Measurements from ENCODE around the genes SLC1A7 and DMRTB1.

GRCh38 chr1:52635312-52635881, 2.4 kb downstream of the SHISAL2A start:
- RRBS: no CpG with 5 or more reads among the region's 4 CpGs

DNA sequence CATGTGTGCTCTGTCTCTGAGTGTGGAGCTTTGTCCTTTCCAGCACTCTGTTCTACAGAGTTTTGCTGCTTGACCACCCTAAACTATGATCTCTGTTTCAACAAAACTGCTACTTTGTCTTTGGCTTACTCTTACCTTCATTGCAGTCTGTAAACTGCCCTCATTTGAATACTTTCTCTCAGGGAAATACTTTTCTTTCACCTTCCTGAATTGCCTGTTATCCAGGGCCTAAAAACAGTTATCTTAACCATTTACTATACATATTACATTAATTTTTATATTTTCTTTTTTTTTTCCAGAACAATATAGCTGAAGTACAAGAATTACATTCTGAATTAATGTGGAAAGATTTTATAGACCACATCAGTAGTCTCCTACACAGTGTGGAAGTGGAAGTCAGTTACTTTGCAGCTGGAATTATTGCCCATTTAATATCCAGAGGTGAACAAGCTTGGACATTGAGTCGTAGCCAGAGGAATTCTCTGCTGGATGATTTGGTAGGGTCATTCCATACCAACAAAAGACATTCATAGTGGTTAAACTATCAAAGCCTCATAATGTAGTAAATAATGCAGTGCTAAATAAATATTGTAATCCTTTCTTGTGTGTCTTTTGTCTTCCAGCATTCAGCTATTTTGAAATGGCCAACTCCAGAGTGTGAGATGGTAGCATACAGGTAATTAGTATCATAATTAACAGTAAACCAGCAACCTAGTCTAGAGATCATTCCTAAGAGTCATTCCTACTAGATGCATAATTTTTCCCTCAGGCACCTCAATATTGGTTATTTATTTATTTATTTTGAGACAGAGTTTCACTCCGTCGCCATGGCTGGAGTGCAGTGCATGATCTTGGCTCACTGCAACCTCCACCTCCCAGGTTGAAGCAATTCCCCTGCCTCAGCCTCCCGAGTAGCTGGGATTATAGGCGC, 29.1 kb upstream of the ZYG11A start:
- RRBS: no CpG with 5 or more reads among the region's 5 CpGs

GRCh38 chr1:53111071-53111665, 31.3 kb downstream of the SLC1A7 start:
- RRBS: no CpG with 5 or more reads among the region's 11 CpGs

DNA sequence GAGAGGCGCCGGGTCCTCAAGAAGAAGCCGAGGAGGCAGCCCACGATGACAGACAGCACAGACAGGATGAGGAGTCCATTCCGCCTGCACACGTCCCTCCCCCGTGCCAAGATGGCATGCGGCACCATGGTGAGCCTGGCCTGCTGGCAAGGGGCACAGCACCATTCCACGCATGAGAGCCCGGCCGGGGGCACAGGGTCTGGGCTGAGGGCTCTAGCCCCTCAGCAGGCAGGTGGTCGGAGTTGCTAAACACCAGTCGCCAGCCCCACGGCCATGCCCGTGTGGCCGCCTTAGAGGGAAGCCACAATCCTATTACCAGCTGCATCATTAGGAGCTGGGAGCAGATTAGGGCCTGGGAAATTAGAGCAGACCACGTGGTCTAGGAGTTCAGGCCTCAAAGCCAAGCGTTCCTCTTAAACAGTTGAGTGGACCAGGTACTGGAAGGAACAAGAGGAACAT, at the start of gene SLC1A7:
TSS of gene SLC1A7 (minus strand) at position 317 of the 459 bp plus-strand sequence.
- RRBS: no CpG with 5 or more reads among the region's 18 CpGs

- RRBS: no CpG with 5 or more reads among the region's 13 CpGs
Observed at GRCh38 chr1:53182184-53182712, 14.4 kb upstream of the CPT2 start.

DNA sequence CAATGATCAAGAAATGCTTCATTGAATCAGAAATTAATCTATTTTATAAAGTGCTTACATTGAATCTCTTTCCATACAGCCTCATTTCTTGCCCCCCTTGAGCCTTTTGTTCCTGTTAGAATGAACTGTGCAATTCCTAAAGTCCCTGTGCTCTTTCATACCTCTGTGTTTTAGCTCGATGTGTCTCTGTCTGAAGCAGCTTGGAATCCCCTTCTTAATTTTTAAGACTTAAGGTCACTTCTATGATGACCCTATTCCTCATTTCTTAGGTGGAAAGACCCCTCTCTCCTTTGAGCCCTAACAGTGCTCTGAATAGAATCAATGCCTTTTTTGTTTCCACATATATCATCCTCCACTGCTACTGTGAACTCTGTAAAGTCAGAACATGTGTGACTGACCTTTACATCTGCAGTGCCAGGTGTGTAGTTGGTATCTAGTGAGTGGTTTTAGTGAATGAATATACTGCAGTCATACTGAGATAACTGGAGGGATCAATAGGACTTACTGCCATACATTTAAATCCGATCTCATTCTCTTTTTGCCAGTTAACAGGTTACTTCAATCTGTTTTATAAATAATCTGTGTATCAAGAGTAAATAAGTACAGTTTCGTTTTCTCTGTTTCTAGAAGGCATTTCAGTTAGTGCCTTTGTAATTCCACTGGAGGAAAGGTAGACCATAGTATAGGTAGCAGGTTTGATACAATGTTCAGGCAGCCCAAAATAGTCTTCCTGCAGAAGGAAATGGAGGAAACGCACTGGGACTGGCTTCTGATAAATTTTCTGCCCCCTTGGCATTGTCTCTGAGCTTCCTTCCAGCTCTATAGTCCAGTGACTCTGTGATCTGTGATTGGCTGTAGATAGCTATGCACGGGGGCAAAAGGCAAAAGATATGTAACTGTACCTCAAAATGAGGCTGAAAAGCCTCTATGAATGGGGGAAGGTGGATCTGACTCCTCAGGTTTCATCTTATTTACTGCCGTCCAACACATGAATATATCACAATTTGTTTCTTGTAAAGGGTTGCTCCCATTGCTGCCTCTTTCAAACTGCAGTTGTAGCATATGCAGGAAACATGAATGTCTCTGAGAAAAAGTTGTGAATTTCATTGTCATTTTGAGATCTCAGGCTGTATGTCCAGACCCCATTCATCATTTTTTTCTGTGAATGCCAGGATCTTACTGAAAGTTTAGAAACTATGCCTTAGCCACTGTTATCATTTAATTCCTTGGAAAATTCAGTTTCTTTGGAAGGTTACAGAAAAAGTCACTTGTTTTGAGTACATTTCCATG, 5.7 kb upstream of the MAGOH start:
- RRBS: no CpG with 5 or more reads among the region's 6 CpGs

DNA sequence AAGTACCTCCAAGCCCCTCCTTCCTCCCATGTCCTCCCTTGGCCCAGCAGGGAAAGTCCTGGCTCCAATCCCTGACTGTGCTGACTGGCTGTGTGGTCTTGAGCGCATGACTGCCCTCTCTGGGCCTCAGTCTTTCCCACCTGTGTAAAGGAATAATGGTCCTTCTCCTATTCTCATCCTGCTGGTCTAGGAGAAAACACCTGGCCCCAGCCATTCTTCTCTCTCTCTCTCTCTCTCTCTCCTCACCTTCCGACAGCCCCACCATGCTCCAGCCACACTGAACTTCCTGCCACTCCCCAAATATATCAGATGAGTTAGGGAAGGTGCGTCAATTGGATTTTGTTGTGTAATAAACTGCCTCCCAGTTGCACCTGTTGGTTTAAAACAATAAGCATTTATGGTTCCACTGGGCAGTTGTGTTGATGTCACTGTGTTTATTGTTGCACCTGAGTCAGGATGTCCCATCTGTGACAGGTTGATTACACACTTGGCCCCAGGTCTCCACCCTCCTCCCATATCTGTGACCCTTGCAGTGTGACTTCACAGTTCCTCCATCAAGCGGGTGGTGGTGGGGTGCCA, 22.3 kb upstream of the LRP8 start:
- RRBS: no CpG with 5 or more reads among the region's 4 CpGs

- RRBS: no CpG with 5 or more reads among the region's 11 CpGs
Observed at GRCh38 chr1:53459116-53459451, at the start of gene DMRTB1. Gene DMRTB1, plus strand, starts transcription at chr1:53459399.

GRCh38 chr1:53470028-53470643, 10.9 kb downstream of the DMRTB1 start:
- RRBS: 19% methylated on average over 16 of the region's 34 CpGs

DNA sequence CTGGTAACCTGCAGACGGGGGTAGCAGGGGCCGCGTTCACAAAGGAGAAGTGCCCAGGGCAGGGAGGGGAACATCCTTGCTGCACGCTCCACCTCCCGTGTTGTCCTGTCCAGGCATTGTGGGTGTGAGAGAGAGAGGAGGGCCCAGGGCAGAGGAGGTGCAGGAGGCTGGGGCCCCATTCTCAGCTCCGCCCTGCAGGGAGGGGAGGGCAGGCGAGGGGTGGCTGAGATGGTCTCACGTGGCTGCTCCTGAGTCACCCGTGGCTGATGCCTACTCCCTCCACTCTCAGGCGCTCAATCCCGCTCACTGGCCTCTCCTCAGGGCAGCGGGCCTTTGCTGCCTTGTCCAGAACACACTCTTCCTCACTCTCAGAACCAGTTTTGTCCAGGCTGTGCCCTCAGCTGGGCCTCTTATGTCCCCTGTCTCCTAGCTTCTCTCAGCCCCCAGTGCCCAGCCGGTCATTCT, 50.1 kb downstream of the DMRTB1 start:
- RRBS: no CpG with 5 or more reads among the region's 13 CpGs

GRCh38 chr1:54122616-54122815, 30.3 kb downstream of the CDCP2 start:
- RRBS: no CpG with 5 or more reads among the region's 2 CpGs

GRCh38 chr1:54218885-54219640, 19.1 kb downstream of the MRPL37 start:
- RRBS: 12% methylated on average over 2 of the region's 10 CpGs

DNA sequence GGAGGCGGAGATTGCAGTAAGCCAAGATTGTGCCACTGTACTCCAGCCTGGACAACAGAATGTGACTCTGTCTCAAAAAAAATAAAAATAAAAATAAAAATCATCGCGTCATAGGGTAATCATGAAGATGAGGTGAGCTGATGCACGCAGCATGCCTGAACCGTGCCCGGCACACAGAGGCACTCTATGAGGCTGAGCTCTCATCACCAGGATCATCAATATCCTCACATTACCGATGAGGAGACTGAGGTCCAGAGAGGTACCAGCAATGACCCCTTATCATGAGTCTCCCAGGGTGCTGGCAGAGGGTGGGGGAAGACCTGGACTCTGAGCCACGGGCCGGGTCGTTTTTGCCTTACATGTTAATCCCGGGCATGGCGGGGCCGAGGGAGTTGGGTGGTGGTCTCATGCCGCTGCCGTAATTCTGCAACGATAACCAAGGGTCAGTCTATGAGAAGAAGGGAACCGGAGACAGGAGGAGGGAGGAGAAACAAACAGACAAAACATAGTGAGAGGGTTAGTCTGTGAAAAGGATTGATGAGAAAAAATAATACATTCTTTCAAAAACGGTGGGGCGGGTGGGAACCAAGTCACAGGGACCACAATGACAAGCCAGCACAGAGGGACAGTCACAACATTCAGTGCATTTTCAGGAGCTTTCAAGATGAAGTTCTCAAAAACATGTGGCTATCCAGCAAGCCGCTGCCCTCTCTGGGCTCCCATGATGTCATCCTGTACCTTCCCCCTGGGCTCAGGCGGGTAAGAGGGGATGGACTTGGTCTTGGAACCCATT, 43.1 kb downstream of the MRPL37 start:
- RRBS: 72% methylated on average over 1 of the region's 21 CpGs

- RRBS: no CpG with 5 or more reads among the region's 15 CpGs
Observed at GRCh38 chr1:54291000-54291537, 91.1 kb downstream of the MRPL37 start.

GRCh38 chr1:54298326-54299596, 98.8 kb downstream of the MRPL37 start:
- RRBS: no CpG with 5 or more reads among the region's 25 CpGs

GRCh38 chr1:54329230-54330142, 129.5 kb downstream of the MRPL37 start:
- RRBS: no CpG with 5 or more reads among the region's 8 CpGs

- RRBS: no CpG with 5 or more reads among the region's 6 CpGs
Observed at GRCh38 chr1:54341225-54341952, 141.4 kb downstream of the MRPL37 start.

- RRBS: 64% methylated on average over 6 of the region's 32 CpGs
Observed at GRCh38 chr1:54342056-54343319, 142.5 kb downstream of the MRPL37 start.

- RRBS: no CpG with 5 or more reads among the region's 20 CpGs
Observed at GRCh38 chr1:54344663-54345722, 145.0 kb downstream of the MRPL37 start.

- RRBS: 92% methylated on average over 3 of the region's 7 CpGs
Observed at GRCh38 chr1:54362125-54362699, 162.2 kb downstream of the MRPL37 start.